Astrocyte (in vitro differentiated cells and primary cell): Measurements from ENCODE around the gene TNNC1.

DNA sequence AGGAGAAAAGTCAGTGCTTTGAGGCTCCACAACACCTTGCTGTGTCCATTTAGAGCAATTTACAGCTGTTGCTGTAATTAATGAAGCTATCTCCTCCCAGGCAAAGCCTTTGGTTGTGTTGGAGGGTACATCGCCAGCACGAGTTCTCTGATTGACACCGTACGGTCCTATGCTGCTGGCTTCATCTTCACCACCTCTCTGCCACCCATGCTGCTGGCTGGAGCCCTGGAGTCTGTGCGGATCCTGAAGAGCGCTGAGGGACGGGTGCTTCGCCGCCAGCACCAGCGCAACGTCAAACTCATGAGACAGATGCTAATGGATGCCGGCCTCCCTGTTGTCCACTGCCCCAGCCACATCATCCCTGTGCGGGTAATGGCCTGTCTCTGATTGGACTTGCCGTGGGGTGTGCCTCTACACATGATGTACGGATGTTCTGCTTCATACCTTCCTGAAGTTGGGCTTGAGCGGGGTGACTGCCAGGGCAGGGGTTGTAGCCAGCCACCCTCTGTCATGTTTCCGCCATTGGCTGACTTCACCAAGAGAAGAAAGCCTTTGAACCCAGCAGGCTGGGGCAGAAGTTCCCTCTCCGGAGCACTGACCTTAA, 13.3 kb downstream of the ALAS1 start:
- PRO-cap = no peak
- RRBS, 2 experiments = no CpG with 5 or more reads among the region's 18 CpGs

GRCh38 chr3:52218982-52219732, 6.3 kb downstream of the TLR9 start:
- PRO-cap = no peak
- RRBS, 2 experiments = no CpG with 5 or more reads among the region's 7 CpGs

- PRO-cap = no peak
- RRBS, 2 experiments = no CpG with 5 or more reads among the region's 18 CpGs
These were observed 754 bp upstream of the PPM1M start for GRCh38 chr3:52244785-52245225.

DNA sequence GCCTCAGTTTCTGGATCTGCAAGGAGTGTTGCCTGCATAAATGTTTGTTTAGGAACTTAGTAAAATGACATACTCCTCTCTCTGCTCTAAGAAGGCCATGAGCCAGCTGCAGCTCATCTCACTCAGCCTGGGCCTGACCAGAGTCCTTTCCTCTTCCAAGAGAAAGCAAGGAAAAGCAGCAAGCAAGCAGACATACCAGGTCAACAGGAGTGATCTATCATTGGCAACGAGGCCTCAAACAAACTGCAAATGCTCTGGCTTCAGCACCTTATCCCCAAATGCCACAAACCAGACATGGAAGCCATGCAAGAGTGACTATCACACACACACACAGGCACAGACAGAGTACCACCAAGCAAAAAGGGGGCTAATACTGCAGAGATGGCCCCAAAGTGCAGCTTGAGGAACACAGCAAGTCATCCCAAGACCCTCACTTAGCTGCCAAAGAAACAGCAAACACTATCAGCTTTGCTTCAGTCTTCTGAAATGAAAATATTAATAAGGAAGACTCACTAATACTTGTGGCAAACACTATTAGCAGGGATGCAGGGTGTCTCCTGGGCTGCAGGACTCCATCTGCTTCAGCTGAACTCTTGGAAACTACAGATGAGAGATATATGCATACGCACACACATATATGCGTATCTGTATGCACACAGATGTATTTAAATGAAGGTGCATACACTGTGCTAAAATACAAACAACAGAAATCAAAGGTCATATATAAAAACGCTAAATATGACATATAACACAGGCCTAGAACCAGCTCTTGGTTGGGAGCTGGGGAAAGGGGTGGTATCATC, 10.4 kb downstream of the PPM1M start:
- PRO-cap = no peak
- RRBS, 2 experiments = no CpG with 5 or more reads among the region's 4 CpGs

GRCh38 chr3:52399419-52399988, 10.3 kb downstream of the BAP1 start:
- PRO-cap = no peak
- RRBS, 2 experiments = no CpG with 5 or more reads among the region's 7 CpGs

DNA sequence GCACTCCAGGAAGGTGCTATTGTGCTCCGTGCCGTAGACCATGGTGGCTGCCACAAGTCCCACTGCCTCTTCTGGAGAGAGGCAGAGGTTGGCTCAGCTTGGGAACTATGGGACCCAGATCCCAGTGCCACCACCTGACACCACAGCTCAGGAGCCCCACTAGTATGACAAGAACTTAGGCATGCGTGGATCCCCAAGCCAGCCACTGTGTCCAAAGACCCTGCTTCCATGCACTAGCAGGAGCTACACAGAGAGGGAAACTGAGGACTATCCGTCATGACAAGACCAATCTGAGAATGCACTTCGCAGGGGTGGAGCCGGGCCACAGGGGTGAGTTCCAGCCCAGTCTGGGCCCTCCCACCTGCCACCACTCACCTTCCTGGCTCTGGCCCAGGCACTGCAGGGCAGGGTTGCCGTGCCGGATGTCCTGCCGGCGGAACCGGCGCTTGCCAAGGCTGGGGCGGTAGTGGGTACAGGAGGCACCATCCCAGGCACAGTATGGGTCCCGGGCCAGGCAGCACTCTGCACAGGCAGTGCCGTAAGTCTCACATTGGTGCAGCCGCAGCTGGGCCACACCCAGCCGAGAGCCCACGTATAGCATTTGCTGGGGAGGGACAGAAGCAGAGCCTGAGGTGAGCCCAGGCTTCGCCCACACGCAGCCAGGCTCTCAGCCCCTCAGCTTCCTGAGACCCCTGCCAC, 7.2 kb downstream of the SEMA3G start:
- PRO-cap = no peak
- RRBS, 2 experiments = 86 to 88% methylated on average over 4 to 7 of the region's 20 CpGs

DNA sequence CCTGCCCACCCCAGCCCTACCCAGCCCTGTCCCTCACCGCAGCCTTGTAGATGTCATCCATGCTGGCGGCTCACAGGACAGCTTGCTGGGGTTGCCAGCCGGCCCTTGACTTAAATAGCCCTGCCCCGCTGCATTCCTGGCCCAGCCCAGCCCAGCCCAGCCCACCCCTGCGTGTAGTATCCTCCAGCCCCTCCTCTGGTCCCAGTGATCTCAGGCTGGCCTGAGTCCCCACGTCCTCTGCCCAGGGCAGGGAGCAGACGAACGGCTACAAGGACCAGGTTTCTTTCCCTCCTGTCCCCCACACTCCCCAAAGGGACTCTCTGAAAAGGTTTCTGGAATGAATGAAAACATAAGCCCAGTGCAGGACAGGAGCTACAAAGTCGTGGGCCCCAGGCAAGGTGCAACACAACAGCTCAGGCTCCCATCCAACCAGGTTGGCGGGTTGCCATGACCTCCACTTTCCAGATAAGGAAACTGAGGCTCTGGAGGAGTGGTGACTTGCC, at the start of gene TNNC1:
TSS of gene TNNC1 (minus strand) at position 87 of the 503 bp plus-strand sequence.
- PRO-cap = unidirectional peak, minus-strand start at position 87 of the sequence
- RRBS, 2 experiments = no CpG with 5 or more reads among the region's 10 CpGs

- PRO-cap = no peak
- RRBS, 2 experiments = no CpG with 5 or more reads among the region's 19 CpGs
These were observed 9.2 kb downstream of the NT5DC2 start for GRCh38 chr3:52524378-52524849.

DNA sequence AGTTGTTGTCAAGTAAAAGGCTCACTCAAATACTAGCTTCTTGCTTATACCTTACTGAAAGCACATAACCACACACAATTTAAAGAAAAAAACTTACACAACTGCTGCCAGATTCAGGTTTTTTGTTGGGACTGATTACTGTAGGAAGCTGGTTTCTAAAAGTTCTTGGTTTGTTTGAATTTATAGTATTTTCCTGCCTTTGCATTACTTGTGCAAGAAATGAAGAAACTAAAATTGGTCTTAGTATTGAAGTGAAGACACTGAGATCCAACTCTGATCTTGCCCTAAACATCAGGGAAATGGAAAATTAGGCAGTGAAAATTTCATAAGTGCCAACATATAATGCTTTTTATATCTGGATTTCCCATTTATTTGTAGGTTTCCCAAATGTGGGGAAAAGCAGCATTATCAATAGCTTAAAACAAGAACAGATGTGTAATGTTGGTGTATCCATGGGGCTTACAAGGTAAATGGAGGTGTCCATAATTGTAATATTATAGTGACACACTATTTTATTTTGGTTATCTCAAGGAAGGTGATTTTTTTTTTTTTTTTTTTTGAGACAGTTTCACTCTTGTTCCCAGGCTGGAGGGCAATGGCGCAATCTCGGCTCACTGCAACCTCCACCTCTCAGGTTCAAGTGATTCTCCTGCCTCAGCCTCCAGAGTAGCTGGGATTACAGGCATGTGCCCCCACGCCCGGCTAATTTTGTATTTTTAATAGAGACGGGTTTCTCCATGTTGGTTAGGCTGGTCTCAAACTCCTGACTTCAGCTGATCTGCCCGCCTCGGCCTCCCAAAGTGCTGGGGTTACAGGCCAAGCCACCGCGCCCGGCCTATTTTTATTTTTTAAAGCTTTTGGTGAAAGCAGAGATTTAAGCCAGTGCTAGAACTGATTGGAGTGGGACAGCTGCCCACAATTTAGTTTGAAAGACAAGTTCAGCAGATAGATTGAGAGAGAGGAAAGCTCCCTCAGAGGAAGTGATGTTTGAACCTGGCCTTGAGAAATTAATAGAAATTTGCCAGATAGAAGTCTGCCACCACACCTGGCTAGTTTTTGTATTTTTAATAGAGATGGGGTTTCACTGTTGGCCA, 5.7 kb downstream of the GNL3 start:
- PRO-cap = unidirectional peak, plus-strand start at position 216 of the sequence
- RRBS, 2 experiments = no CpG with 5 or more reads among the region's 10 CpGs

- PRO-cap = no peak
- RRBS, 2 experiments = no CpG with 5 or more reads among the region's 2 CpGs
These were observed 27.0 kb downstream of the NEK4 start for GRCh38 chr3:52743733-52744128.

- PRO-cap = no peak
- RRBS, 2 experiments = no CpG with 5 or more reads among the region's 3 CpGs
These were observed 7.3 kb downstream of the NEK4 start for GRCh38 chr3:52763472-52763897.

GRCh38 chr3:52795461-52795997, 933 bp downstream of the ITIH3 start:
- PRO-cap = no peak
- RRBS, 2 experiments = no CpG with 5 or more reads among the region's 11 CpGs

DNA sequence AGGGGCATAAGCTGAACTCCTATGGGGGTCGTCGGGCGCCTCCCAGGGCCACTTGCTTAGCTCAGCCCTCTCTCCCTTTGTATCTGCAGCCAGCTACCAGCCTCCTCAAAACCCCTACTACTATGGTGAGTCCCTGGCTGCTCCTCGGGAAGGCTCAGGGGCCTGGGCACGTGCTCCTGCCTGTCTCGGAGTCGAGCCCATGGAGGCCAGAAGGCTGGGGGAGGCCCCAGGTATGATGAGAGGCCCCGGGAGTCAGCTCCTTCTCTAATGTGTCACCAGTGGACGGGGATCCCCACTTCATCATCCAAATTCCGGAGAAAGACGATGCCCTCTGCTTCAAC, 11.4 kb downstream of the ITIH3 start:
- PRO-cap = no peak
- RRBS, 2 experiments = 88 to 91% methylated on average over 3 to 4 of the region's 11 CpGs

GRCh38 chr3:52809434-52810526, 15.2 kb downstream of the ITIH3 start:
- PRO-cap = no peak
- RRBS, 2 experiments = no CpG with 5 or more reads among the region's 8 CpGs

DNA sequence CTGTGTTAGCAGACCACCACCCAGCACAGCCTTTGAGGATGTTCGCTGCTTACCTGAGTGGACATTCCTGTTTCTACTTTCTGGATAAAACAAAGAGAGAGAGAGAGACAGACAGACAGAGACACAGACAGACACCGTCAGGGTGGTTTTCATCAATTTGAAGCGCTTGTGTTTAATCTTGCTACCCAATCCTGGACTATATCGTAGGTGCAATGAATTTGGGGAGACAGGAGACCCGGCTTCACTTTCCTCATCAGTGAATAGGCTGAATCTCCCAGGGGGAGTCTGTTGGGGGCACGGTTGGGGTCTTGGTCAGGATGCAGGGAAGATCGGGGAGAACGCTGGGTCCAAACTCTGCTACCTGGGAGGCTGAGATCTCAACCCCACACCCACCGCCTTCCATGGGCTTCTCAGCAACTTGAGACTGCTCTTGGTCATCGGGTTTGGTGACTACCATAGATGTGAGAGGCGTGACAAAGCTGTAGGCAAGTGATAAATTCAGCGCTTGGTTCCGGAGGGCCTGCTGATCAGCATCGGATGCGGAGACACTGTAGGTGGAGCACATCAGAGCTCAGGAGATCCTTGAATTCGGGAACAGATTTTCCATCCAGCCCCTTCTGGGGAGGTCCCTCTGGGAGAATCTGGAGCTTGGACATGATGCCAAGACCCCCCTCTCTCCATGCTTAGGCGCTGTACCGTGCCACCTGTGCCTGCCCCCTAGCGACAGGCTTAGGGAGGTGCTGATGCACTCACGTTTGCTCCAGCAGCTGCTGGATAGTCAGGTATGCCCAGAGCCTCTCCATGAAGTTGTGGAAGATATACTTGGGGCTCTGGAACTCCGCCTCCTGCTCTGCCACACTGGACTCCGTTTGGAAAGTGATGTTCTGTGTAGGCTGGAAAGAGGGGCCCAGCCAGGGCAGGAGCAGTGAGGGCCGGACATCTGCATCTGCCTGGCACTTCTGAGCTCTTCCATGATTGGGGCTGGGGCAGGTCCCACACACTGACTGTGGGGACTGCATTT, 9.9 kb downstream of the ITIH4 start:
- PRO-cap = no peak
- RRBS, 2 experiments = no CpG with 5 or more reads among the region's 23 CpGs

DNA sequence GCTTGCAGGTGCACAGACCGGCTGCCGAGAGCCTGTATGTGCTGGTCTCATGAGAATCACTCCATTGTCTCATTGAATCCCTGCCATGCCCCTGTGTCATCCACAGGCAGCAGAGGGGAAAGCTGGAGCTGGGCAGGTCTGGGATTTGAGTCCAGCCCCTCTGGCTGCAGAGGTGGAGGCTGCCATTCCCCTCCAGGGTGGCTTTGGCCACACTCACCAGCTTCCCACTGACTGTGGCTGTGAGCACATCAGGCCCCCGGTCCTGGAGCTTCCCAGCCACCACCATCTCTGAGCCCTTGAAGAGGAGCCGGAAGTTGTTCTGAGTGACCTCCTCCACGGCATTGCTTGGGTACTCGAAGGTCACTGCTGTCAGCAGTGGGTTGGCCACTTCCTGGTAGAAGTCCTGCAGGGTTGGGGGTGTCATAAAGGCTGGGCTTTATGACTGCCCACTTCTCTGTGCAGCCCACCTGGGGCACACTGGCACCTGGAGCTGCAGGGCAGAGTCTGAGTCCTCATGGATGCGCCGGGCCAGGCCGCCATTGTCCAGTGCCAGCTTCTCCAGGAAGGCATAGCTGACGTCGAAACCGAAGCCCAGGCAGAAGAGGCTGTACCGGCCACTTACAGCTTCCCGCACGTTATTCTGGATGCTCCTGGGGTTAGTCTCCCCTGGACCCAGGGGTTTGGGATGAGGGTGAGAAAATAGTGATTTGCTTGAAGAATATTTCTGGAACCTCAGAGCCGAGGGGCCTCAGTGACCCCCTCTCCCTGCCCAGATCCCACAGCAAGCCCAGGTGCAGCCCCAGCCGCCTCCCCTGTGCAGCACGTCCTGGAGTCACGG, 6.9 kb downstream of the ITIH4 start:
- PRO-cap = no peak
- RRBS, 2 experiments = 91 to 93% methylated on average over 5 to 6 of the region's 19 CpGs

DNA sequence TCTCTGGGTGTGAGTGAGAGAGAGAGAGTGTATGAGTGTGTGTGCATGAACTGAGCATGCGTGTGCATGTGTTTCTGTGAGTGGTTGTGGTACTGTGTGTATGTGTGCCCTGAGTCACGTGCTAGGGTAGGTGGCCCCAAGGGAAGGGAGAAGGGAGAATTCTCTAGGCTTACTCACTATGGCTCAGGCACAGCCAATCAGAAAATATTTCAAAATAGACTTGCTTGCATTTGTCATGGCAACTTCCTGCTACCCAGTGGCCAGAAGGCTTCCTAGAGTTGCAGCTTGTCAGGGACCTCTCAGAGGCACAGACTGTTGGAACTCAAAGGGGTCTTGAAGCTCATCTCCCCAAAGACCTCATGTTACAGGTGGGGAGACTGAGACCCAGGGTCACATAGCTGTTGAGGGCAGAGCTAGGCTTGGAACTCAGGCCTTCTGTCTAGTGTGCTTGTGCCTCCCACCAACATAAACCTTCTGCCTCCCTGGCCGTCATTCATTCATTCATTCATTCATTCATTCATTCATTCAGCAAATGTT, 10.7 kb upstream of the RFT1 start:
- PRO-cap = no peak
- RRBS, 2 experiments = no CpG with 5 or more reads among the region's 3 CpGs

DNA sequence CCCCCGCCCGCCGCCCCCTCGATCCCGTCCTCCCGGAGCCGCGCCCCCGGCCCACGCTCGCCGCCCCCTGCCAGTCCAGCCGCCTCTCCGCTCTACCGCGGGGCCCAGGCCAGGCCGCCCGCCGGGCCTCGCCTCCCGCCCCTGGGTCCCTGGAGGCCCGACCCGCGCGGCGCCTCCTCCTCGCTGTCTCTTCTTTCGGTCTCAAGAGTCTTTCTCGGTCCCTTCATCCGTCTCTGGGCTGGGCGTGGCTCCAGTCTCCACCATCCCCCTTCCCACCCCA, 804 bp downstream of the PRKCD start:
- PRO-cap = unidirectional peak, minus-strand start at position 197 of the sequence
- RRBS, 2 experiments = under 1 to 2% methylated on average over 11 of the region's 31 CpGs

DNA sequence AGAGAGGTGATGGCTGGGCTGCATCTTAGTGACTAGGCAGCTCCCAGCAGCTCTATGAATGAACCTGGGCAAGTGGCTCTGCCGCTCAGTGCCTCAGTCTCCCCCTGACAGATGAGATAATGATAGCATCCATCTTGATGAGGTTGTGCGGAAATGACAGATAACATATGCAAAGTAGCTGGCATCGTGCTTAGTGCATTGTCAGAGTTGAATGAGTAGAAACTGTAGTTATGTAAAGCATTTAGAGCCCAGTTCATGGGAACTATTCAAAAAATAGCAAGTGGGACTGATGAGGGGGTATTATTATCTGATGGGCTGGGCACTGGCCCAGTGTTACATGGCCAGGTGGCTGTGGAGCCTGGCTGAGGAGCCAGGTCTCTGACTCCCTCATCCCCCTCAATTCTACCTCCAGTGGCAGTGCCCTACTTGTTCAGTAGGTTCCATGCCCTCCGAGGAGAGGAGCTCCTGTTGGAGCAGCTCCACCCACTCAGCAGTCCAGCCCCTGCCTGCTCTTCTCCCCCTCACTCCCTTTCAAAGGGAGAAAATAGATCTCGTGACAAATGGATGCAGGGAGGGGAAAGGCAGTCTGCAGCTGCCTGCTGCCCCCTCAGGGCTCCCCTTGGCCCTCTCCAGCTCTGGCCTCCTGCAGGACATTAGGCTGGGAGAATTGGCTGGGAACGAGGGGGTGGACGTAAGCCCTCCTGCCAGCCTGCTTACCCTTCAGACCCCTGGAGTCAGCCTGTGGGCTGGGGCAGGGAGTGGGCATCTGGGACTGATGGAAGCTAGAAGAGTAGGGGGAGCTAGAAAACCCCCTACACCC, 6.7 kb downstream of the PRKCD start:
- PRO-cap = no peak
- RRBS, 2 experiments = no CpG with 5 or more reads among the region's 7 CpGs

- PRO-cap = no peak
- RRBS, 2 experiments = no CpG with 5 or more reads among the region's 9 CpGs
These were observed 33.0 kb downstream of the PRKCD start for GRCh38 chr3:53193945-53194442.